Hair follicular keratinocyte (primary cell): ENCODE measurements around the gene KIF21A.

DNA sequence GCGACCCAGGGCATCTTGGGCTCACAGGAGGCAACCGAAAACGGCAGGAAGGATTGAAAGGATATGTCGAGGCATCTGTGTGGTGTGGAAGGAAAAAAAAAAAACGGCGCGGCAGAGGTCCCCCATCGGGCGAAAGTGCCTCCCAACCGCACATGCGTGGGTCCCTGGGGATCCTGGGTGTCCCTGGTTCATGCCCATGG is 578.5 kb downstream of the ALG10 start:
- RAMPAGE, long total RNA = no peak

DNA sequence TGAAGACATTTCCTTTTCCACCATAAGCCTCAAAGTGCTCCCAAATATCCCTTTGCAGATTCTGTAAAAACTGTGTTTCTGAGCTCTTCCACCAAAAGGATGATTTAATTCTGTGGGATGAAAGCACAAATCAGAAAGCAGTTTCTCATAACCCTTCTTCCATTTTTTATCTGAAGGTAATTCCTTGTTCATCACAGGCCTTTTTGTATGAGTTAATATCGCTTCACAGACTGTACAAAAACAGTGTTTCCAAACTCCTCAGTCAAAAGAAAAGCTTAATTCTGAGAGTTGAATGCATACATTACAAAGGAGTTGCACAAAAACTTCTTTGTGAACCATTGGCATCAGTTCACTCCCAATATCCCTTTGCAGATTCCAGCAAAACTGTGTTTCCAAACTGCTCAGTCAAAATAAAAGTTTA is 408.7 kb upstream of the ALG10B start:
- RAMPAGE, long total RNA = no peak

DNA sequence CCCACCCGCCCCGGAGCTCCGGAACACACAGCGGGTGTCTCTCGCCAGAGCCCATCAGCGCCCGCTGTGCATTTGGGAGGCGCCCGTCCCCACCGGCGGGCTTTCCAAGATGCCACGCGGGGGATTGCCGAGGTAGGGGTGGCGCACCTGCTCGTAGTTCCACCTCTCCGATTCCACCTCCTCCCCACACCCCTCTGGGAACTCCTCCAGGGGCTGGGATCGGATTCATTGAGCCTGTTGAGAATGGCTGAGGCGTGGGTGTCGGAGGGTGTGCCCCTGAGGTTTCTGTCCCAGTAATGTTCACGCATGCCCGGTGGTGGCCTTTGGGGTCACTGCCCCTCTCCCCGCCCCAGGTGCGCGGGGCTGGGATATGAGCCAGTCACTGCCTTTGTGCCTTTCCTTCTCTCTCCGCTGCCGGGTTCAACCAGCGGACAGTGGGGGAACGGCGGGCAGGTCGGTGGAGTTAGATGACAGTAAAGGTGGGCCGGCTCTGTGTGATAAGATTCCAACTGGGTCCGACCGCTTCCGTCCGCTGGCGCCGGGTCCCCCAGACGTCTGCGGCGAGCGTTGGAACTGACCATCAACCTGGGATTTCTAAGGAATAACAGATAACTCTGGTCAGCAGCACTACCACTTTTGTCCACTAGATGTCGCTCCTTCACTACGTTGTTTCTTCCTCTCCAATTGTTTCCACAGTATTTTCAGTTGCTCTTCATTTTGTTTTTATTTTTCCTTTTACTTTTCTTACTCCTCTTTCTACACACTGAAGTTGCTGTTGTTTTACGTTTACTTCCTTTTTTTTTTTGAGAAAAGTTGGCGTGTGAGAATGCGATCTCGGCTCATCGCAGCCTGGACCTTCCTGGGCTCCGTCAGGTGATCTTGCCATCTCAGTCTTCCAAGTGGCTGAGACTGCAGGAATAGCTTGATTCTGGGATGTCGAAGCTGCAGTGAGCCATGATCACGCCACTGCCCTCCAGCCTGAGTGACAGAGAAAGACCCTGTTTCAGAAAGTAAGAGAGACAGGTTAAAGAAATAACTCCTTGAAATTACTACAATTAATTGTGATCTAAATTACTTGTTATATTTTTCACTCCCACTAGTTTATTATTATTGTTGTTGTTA is 178.0 kb upstream of the ALG10B start:
- RAMPAGE, long total RNA = no peak

- RAMPAGE, long total RNA = no peak
Measured at GRCh38 chr12:38384780-38385610, 68.4 kb downstream of the ALG10B start.

DNA sequence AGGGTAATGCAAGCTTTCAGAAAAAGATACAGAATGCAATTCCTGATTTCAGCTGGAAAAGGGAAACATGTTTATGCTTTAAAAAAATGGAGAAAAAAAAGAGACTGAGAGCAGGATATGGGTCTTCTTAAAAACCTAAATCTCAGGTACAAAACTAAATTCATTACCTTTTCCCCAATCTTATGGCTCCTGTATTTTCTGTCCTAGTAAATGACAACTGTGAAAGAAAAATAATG is 23.7 kb downstream of the CPNE8 start:
- RAMPAGE, long total RNA = no peak

DNA sequence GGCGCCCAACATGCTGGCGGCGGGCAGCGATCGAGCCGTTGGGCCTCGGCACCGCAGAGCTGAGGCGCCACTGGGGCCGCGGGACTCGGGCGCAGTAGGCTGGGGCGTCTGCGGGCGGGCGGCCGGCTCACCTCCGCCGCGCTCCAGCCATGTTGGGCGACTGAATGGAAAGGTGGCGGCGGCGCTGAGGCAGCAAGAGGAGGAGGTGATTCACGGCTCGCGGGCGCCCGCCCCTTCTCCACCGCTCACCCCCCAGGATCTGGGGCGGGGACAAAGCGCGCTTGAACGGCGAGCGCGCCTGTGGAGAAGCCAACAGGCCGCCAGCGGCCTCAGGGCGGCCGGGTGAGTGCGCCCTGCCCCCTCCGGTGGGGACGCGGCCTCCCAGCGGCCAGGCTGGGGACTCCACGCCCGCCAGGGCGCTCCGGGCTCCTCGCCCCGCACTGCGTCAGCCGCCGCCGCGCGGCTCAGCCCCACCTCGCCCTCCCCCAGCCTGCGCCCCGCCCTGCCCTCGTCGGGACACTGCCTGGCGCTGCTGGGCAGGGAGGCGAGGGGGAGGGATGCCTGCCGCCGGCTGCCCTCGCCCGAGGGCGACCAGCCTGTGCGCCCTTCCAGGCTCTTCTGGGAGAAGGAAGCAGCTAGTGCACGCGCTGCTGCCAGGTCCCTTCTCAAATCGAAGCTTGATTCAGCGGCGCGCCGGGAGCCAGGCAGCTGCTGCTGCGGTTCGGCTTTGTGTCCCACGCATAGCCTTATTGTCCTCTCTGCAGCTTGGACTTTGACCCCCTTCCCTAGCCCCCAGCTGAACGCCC is at the start of gene KIF21A:
TSS of gene KIF21A (minus strand) at position 162 of the 806 bp plus-strand sequence.
- RAMPAGE, long total RNA = no peak

DNA sequence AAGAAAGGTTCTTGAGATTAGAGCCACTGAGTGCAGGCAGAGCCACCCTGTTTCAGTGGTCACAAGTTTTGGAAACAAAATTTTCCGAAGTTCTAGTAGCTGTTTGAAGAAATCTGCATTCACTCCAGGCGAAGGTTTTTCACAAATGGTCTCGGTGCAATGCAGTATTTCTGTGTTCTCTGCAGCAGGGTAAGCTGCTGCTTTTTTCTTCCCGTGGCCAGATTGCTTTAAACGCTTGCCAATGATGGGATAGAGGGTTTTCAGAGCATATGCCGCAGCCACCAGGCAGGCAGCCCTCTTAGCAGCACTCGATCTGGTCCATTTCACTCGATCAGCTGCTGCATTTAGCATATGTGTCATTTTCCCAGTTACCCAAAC is 358 bp downstream of the ABCD2 start:
- RAMPAGE, long total RNA = no peak

- RAMPAGE, long total RNA = no peak
Measured at GRCh38 chr12:39756733-39757507, 130.9 kb downstream of the C12orf40 start.

GRCh38 chr12:39978520-39978938 is 127.4 kb downstream of the SLC2A13 start:
- RAMPAGE, long total RNA = no peak

DNA sequence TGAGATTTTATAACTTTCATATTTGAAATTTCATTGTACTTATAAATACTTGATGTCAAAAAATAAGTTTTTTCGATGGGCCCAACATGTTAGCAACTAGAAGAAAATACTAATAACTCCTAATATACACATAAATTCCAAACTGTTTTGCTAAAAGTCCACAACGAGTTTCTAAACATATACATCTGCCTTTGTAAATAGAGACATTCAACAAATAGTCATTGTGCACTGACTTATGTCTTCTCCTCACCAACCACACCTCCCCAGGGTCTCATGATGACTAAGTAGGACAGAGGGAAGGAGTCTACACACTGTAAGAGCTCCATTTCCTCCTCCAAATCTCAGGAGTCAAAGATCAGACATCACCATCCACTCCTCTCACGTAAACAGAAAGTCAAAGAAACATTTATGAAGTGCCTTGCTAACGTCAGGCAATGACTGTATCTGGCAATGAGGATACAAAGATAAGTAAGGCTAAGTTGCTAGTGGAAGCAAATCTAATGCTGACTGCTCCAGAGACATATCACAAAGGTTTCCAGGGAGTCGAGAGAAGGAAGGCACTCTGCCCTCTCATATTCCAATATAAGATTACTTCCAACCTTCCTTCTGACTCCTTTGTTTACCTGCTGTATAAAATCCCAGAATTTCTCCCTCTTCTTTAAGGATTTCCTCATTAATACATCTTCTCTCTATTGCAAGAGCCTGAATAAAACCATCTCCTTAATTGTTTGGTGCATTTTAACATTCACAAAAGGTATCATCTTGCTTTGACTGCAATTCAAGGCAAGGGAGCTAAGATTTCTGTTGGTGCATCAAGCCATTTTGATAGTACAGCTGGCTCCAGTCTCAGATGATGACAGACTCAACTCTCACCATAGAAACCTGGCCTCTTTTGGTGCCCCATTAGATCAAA is 88.8 kb downstream of the SLC2A13 start:
- RAMPAGE, long total RNA = no peak

GRCh38 chr12:40073963-40074540 is 31.8 kb downstream of the SLC2A13 start:
- RAMPAGE, long total RNA = no peak

DNA sequence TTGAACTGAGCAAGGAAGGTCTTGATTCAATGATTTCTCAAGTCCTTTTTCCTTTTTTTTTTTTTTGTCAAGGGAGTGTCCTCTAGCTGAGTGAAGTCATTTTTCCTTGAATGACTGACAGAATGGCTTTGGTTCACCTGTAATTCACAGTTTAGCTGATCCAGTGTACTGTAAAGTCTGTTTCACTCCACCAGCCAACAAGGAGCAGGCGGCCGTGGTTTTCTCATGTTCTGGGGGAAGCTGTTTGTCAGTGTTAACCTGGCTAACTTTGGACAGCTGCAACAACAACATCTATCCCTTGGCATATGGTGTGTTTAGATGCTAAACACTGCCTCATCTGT is 50.1 kb upstream of the SLC2A13 start:
- RAMPAGE, long total RNA = no peak

- RAMPAGE, long total RNA = no peak
Measured at GRCh38 chr12:40209116-40209315, 15.8 kb upstream of the LRRK2 start.

DNA sequence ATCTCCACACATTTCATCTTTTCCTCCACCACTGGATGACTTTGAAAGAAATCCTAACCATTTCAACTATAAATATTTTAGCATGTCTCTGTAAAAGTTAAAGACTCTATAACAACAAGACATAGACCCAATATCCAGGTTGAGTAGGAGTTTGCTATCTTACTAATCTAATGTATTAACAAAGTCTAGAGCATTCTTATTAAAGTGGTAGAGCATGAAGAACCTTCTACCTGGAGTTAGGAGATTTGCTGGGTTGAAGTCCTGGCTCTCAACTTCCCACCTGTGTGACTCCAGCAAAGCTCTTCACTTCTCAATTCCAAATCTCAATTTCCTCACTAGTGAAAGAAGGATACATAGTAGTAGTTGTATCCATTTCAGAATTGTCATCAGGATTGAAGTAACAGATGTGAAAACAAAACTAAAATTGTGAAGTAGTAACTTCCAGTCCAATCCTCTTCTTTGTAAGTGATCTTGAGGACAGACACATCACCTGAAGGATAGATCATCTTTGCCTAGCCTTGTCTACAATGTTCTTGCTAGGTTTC is 1.3 kb upstream of the LRRK2 start:
- RAMPAGE, long total RNA = no peak

GRCh38 chr12:41257194-41258351 is 69.5 kb downstream of the PDZRN4 start:
- RAMPAGE, long total RNA = no peak

- RAMPAGE, long total RNA = no peak
Measured at GRCh38 chr12:42177403-42178592, 33.1 kb upstream of the GXYLT1 start.

- RAMPAGE, long total RNA = no peak
Measured at GRCh38 chr12:42442048-42442882, 116.3 kb downstream of the PPHLN1 start.

GRCh38 chr12:42483312-42483877 is 106.2 kb downstream of the PRICKLE1 start:
- RAMPAGE, long total RNA = no peak

GRCh38 chr12:42587762-42588469 is 1.6 kb downstream of the PRICKLE1 start:
- RAMPAGE, long total RNA = no peak

DNA sequence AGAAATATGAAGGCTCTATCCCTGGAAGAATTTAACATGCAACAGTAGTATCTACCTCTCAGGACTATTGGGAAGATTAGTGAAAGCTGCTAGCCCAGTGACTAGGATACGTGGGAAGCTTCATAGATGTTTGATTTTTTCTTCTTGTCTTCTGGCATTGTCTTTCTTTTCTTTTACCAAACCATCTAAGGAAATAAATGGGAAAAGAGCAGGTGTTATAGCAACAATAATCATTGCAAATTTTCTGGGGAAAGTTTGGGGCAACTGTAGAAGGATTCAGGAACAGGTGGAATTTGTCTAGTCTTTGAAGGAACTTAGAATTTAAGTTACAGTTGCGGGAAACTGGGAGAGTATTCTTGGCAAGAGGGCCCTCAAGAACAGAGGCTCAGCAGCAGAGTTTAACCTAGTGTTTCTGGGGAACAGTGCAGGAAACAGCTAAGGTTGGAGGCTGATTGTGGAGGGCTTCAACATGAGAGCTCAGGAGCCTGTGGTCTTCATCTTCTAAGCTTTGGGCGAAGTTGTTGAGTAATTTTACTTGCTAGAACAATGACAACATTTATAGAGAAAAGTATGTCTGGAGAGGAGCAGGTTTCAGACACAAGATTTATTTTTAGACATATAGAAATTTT is 224.3 kb downstream of the TMEM117 start:
- RAMPAGE, long total RNA = no peak